ENCODE data around the genes NMT2, FAM171A1, MINDY3 and PTER.

GRCh38 chr10:14528168-14528916, 197.6 kb upstream of the FRMD4A start:
- PRO-cap: no peak

GRCh38 chr10:14548483-14548896, 217.8 kb upstream of the FRMD4A start:
- PRO-cap: no peak

GRCh38 chr10:14559923-14560734, 214.6 kb downstream of the FAM107B start:
- PRO-cap: no peak

- PRO-cap: unidirectional peak, minus-strand start at chr10:14578360; unidirectional peak, minus-strand start at chr10:14578564; bidirectional peak, plus-strand start at chr10:14578752, minus-strand start at chr10:14578564
Observed at GRCh38 chr10:14578184-14579167, 196.2 kb downstream of the FAM107B start.

DNA sequence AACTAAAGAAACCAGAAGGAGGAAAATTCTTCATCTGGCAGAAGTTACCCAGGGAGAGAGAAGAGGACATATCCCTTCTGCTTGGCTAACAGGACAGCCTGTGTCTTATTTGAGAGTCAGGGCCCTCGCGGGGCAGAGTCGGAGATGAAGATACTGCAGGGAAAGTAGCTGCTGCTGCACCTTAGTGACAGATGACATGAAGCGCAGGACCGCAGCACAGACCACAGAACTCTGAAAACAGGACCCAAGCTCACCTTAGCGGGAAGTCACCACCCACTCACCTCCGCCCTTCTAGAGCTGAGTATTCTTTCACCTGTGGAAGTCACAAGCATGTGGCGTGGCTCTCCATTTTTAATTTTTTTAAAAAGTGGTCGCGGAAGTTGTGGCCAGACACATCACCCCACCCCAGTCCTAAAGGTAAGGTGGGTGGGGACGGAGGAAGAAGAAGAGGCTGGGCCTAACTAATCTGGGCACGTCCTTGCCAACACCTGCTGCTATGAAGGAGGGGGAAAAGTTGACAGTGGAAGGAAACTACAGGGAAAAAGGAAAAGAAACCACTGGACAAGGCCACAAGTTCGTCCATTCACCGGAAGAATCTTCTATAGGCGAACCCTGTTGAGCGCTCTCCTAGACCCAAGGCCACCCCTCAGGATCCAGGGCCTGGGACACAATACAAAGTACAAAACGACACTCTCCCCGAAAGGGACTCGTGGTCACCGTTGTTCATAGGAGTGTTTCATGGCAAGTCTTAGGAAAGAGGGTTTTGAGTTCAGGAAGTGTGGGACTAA, 191.3 kb downstream of the FAM107B start:
- PRO-cap: bidirectional peak, plus-strand start at position 414 of the sequence, minus-strand start at position 223 of the sequence

GRCh38 chr10:14585820-14586516, 188.7 kb downstream of the FAM107B start:
- PRO-cap: no peak

DNA sequence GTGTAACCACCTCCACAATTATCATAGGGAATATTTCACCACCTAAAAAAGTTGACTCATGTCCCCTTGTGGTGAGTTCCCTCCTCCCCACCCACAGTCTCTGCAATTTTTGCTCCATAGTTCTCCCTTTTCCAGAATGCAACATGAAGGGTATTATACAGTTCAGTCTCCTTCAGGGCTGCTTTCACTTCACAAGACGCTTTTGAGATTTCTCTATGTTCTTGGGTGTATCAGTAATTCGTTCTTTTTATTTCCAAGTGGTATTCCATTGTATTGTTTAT, 156.8 kb downstream of the FAM107B start:
- PRO-cap: no peak

- PRO-cap: no peak
Observed at GRCh38 chr10:14670386-14670864, 104.3 kb downstream of the FAM107B start.

DNA sequence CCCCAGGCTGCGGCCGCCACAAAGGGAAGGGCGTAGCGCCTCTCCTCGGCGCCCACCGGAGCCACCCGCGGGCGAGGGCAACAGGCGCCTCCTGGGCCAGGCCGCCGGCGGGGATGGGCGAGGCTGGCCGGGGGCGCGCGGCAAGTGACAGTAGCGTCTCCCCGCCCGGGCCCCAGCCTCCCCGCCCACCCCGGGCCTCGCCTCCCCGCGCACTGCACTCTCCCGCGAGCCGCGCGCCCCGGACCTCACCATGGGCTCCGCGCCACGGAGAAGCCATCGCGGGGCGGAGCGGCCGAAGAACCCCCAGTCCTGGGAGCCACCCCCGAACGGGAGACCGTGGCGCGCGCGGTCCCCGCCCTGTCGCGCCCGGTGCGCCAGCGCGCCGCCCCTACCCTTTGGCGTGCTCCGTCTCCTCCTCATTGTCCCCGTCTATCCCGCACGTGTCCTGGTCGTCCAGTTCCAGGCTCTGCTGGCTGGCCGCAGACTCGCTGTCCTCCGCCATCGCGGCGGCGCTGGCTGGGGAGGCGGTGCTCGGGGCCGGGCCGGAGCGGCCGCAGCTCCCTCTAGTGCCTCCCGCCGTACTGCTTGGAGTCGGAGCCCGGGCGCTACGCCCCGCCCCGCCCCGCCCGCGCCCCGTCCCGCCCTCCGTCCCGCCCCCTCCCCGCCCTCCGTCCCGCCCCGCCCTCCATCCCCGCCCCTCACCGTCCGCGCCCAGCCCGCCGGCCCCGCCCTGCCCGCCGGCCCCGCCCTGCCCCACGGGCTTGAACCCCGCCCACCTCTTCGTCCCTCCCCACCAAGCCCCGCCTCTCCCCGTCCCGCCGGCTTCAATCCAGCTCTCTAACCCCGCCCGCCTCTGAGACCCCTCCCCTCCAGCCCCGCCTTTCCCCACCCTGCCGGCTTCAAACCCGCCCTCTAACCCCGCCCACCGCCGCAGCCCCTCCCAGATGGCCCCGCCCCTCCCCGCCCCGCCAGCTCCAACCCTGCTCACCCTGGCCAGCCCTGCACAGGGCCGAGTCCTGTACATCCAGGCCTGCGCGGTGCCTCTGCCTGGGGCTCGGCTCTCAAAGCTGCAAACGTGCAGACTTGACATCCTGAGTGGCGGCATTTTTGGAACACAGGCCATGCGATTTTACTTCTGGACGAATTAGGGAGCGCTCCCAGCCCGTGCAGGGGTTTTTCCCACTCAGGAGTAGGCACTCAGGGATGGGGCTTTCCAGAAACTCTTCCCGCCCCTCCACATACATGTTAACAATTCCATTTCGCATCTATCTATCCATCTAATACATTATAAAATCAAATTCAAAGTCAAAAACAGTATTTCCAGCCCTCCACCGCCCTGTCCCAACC, at the start of gene NMT2:
TSS of gene NMT2 (minus strand) at position 583 of the 1,347 bp plus-strand sequence.
- PRO-cap: unidirectional peak, minus-strand start at position 431 of the sequence; unidirectional peak, minus-strand start at position 541 of the sequence; unidirectional peak, minus-strand start at position 583 of the sequence; unidirectional peak, plus-strand start at position 1,006 of the sequence

GRCh38 chr10:15369481-15370718, 1.2 kb downstream of the FAM171A1 start:
- PRO-cap: unidirectional peak, plus-strand start at chr10:15369948; unidirectional peak, plus-strand start at chr10:15370394

GRCh38 chr10:15370946-15371919, at the start of gene FAM171A1:
FAM171A1 (minus strand) TSS chr10:15371289.
- PRO-cap: bidirectional peak, plus-strand start at chr10:15371457, minus-strand start at chr10:15371150

DNA sequence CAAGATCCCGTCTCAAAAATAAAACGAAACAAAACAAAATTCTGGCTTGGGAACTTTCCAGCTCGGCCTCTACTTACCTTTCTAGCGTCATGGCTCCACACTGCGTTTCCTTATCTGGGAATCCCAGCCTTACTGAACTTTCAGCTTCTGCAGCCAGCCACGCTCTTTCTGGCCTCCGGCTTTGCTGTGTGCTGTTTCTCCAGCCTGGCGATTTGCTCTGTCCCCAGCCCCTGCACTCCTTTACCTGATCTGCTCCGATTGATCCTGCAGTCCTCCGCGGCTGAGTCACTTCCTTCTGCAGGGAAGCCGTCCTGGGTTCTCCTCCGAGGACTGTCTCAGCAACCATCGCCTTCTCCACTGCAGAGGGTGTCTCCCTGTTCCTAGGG, 71.0 kb upstream of the FAM171A1 start:
- PRO-cap: no peak

- PRO-cap: unidirectional peak, plus-strand start at chr10:15859874; unidirectional peak, plus-strand start at chr10:15859960; bidirectional peak, plus-strand start at chr10:15860583, minus-strand start at chr10:15860507
Observed at GRCh38 chr10:15859690-15860732, at the start of gene MINDY3. MINDY3 (minus strand) TSS chr10:15860507.

DNA sequence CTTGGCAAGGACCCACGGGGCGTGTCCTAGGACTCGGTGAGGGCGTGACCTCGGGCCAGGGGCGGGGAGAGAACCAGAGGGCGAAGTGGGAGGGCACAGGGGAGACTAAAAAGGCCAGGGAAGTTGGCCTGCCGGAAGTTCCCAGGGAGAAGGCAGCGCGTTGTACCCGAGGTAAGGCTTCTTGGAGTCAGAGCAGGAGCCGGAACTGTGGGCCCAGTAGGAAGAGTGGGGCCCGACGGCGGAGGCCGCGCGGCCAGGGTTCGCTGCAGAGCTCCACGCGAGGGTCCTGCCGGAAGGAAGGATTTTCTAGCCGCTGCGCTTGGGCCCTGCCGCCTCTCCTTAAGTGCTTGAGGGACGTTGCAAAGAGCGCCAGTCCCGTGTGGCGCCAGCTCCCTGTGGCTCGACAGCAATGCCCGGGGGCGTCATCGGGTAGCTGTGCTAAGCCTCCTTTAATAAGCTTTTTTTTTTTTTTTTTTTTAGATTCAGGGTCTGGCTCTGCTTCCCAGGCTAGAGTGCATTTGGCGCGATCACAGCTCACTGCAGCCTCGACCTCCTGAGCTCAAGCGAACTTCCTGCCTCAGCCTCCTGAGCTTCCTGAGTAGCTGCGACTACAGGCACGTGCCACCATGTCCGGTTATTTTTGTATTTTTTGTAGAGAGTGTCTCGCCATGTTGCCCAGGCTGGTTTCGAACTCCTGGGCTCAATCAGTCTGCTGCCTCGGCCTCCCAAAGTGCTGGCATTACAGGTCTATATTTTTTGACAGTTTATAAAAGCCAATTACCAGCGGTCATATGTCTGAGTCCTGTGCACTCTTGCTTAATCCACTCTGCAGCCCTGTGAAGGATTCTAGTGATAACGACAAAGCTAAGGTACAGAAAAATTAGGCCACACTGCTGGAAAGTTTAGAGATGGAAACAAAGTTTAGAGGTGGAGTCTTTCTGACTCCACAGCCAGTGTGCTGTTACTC, at the start of gene PTER:
TSS of gene PTER (plus strand) at position 134 of the 967 bp plus-strand sequence.
- PRO-cap: bidirectional peak, plus-strand start at position 134 of the sequence, minus-strand start outside the sequence; unidirectional peak, minus-strand start at position 520 of the sequence; unidirectional peak, minus-strand start at position 571 of the sequence

DNA sequence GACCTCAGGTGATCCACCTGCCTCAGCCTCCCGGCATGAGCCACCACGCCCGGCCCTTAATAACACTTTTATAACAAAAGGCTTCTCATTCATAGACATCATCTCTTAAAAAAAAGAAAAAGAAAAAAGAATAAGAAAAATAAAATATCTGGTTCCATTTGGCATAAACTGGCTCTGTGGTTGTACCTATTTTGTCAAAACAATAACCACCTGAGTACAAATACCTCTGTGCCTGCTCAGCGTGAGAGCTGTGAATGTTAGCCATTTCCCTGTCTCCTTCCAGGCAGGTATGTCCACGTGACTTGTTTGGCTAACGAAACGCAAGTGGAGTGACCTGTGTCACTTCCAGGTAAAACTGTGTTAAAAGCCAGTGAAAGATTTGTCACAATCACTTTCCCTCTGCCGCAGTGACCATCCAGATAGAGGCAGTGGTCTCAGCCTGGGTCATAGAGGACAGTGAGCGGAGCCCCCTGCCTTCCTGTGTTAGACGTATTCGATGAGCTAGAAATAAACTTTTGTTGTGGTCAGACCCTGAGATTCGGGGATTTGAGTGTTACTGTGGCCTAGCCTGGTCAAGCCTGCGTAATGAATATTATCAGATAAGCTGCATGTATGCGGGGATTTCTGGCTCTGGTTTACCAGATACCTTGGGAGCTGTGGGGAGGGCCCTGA, 3.6 kb downstream of the PTER start:
- PRO-cap: no peak

DNA sequence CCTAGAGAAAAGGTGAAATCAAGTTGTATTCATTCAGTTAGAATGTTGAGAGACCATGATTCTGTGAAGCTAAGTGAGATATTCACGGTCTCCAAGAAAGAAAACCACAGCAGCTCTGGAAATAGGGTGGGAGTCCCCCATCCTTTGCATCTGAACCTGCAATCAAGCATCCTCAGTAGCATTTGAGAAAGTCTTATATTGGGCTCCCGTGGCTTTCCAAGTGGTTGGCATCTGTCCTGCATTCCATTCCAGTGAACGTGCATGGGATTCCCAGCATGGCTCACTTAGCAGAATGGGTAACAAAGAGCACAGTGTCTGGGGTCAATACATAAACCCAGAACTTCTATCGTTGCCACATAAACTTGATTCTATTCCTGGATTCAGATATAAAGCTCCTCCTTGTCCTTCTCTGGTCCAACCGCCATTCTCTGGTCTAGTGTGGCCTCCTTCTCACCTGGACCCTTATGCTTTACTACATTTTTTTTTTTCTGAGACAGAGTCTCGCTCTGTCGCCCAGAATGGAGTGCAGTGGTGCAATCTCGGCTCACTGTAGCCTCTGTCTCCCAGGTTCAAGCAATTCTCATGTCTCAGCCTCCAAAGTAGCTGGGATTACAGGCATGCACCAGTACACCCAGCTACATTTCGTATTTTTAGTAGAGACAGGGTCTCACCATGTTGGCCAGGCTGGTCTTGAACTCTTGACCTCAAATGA, 148.9 kb upstream of the RSU1 start:
- PRO-cap: no peak

DNA sequence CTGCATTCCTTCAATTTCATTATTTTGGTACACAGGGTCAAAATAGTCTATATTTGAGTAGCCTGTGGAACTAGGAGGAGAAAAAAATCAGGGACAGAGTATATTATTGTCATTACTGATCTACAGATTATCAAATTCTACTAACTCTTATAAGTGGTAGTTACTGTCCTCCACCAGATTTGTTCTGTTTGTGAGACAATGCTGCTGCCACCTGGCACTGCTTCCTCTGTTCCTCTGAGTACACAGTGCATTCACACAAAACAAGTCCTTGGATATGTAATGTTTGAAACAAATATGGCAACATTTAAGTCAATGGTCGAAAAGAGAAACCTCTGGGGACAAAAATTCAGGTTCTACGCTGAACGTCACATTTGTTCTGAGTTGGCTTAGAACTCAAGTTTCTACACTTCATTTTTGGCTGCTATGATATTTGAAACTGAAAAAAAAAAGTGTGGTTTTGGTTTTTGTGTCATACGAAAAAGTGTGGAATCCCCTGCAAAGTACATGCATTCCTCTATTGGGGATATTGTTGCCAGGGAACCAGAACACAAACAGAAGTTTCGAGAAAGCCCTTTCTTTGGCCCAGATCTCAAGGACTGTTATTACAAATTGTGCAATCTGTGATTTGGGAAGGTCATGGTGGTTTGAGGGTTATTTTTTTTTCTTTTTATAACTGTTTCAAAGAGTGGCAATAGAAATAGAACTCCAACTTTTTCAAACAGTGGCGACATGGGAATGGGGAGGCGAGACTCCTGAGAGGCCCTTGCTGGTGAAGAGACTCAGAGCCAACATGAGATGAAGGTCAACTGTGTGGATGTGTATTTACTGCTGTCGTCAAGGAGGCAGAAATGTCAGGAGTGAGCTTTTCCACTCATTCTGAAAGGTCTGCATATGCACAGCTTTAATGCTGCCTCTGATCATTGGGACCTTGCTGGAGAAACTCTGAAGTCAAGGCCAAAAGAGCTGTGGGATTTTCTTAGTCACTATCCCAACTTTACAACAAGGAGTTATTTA, 127.5 kb downstream of the CUBN start:
- PRO-cap: unidirectional peak, minus-strand start at position 267 of the sequence; unidirectional peak, plus-strand start at position 721 of the sequence

- PRO-cap: unidirectional peak, plus-strand start at chr10:17009435
Observed at GRCh38 chr10:17009017-17009895, 120.4 kb downstream of the CUBN start.

- PRO-cap: unidirectional peak, plus-strand start at chr10:17029756; unidirectional peak, plus-strand start at chr10:17029849
Observed at GRCh38 chr10:17029198-17030282, 100.1 kb downstream of the CUBN start.

GRCh38 chr10:17062925-17063498, 66.6 kb downstream of the CUBN start:
- PRO-cap: no peak